Epithelial cell of alveolus of lung (primary cell): ENCODE results near the gene SGTA.

DNA sequence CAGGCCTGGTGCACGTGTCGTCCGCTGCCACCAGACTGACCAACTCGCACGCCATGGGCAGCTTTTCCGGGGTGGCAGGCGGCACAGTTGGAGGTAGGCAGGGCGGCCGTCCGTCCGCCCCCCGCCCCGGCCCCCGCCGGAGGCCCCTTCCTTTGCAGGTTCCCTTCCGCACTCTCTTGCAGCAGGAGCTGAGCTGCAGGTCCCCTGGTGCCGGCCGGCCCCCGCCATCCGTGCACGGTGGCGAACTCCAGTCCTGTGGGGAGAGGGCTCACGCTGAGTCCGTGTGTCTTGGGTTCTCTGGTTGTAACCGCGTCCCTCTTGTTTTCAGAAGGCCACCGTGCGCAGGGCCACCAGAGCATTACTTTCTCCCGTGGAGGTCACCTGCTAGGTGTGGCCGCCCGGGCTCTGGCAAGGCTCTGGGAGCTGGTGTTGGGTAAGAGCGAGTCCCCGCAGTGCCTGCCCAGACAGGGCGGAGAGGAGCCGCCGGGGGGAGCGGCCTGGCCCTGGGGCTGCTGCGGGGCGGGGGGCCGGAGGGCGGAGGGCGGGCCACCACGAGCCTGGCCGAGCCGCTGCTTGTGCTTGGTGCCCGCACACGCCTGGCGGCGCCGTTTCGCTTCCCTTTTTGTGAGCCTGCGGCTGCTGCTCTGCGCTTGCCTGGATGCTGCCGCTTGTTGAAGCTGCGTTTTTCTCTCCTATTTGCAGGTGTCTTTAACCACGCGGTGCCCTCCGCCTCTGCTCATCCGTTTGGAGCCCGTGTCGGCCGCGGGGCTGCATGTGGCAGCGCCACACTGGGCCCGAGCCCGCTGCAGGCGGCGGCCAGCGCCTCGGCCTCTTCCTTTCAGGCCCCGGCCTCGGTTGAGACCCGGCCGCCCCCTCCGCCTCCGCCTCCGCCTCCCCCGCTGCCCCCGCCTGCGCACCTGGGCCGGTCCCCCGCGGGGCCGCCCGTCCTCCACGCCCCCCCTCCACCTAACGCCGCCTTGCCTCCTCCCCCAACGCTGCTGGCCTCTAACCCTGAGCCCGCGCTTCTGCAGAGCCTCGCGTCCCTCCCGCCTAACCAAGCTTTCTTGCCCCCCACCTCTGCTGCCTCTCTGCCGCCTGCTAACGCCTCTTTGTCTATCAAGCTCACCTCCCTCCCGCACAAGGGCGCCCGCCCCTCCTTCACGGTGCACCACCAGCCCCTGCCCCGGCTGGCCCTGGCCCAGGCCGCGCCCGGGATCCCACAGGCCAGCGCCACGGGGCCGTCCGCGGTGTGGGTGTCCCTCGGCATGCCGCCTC lies 8.7 kb downstream of the PLEKHJ1 start:
- RAMPAGE, long total RNA, result no peak
- RRBS, result 78% methylated on average over 12 of the region's 111 CpGs

GRCh38 chr19:2260165-2260640 lies 4.0 kb upstream of the JSRP1 start:
- RAMPAGE, long total RNA, result no peak
- RRBS, result no CpG with 5 or more reads among the region's 11 CpGs

- RAMPAGE, long total RNA, result no peak
- RRBS, result no CpG with 5 or more reads among the region's 4 CpGs
These were observed 24.1 kb downstream of the TIMM13 start for GRCh38 chr19:2403324-2403679.

GRCh38 chr19:2424561-2425045 lies 2.8 kb downstream of the TIMM13 start:
- RAMPAGE, long total RNA, result no peak
- RRBS, result 5% methylated on average over 4 of the region's 30 CpGs

DNA sequence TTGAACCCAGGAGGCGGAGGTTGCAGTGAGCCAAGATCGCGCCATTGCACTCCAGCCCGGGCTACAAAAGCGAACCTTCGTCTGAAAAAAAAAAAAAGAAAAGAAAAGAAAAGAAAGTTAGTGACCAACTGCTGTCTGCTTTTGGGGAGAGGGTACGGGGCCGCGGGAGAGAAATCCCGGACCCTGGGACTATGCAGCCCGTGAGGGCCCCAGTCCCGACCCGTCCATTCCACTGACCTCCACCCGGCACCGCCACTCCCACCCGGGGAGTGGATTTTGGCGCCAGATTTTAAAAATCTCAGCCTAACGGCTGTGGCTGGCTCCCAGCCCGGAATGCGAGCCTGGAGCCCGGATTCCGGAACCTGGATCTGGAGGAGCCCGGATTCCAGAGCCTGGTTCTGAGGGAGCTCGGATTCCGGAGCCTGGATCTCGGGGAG lies 6.0 kb upstream of the LMNB2 start:
- RAMPAGE, long total RNA, result no peak
- RRBS, result 1% methylated on average over 12 of the region's 26 CpGs

DNA sequence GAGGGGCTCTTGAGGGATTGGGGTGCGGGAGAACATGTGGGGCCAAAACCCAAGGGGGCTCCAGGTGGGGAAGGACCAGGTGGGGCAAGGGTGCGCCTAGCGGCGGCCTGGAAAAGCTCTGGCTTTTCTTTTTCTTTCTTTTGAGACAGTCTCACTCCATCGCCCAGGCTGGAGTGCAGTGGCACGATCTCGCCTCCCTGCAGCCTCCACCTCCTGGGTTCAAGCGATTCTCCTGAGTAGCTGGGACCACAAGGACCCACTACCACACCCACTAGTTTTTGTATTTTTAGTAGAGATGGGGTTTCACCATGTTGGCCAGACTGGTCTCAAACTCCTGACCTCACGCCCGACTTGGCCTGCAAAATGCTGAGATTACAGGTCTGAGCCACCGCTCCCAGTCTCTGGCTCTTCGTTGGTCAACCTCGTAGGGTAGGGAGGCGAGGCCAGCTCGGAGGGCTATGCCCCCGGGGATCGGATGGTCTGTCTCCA lies 3.7 kb downstream of the GADD45B start:
- RAMPAGE, long total RNA, result no peak
- RRBS, result no CpG with 5 or more reads among the region's 17 CpGs

DNA sequence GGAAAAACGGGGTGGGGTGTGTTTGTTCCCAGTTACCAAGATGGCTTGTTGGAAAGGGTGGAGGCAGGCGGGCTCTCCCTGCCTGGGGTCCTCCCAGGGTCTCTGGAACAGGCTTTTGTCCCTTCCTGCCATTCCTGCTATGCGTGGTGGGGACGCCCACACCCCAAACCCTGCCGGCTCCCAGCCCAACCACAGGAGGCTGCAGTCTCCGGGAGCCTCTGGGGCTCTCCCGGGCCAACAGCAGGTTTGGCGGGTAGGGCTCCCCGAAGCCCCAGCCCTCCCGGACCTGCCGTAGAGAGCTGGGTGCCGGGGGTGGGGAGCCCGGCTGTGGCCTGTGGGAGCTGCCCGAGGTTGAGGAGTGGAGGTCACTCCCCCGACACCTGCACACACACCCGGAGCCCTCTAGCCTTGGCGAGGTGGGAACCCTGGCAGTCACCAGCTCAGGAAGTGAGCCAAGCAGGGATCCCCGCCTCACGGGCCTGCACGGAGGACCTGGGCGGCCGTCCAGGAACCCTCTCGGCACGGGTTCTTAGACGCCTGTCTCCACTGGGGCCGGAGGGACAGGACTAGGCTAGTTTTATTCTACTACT lies 36.9 kb downstream of the GADD45B start:
- RAMPAGE, long total RNA, result no peak
- RRBS, result 30% methylated on average over 8 of the region's 26 CpGs

DNA sequence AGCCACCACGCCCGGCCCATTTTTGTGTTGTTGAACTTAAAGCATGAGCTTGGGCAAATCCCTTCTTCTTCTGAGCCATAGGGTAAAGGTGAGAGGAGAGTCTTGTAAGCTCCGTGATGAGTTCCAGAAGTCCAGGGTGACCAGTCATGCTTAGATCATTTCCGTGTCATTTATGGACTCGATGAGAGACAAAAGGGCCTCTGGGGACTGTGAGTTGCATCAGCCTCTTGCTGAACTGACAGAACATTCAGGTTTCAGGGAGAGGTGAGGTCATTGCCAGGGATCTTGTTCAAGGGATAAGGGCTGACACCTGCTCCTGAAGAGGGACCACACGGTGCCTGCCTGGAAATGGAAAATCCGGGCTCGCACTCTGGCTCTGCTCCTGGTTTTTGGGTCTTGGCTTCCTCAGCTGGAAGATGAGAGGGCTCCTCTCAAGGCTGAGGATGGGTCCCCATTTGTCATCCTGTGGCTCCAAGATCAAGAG lies 53.6 kb downstream of the GADD45B start:
- RAMPAGE, long total RNA, result no peak
- RRBS, result no CpG with 5 or more reads among the region's 8 CpGs

DNA sequence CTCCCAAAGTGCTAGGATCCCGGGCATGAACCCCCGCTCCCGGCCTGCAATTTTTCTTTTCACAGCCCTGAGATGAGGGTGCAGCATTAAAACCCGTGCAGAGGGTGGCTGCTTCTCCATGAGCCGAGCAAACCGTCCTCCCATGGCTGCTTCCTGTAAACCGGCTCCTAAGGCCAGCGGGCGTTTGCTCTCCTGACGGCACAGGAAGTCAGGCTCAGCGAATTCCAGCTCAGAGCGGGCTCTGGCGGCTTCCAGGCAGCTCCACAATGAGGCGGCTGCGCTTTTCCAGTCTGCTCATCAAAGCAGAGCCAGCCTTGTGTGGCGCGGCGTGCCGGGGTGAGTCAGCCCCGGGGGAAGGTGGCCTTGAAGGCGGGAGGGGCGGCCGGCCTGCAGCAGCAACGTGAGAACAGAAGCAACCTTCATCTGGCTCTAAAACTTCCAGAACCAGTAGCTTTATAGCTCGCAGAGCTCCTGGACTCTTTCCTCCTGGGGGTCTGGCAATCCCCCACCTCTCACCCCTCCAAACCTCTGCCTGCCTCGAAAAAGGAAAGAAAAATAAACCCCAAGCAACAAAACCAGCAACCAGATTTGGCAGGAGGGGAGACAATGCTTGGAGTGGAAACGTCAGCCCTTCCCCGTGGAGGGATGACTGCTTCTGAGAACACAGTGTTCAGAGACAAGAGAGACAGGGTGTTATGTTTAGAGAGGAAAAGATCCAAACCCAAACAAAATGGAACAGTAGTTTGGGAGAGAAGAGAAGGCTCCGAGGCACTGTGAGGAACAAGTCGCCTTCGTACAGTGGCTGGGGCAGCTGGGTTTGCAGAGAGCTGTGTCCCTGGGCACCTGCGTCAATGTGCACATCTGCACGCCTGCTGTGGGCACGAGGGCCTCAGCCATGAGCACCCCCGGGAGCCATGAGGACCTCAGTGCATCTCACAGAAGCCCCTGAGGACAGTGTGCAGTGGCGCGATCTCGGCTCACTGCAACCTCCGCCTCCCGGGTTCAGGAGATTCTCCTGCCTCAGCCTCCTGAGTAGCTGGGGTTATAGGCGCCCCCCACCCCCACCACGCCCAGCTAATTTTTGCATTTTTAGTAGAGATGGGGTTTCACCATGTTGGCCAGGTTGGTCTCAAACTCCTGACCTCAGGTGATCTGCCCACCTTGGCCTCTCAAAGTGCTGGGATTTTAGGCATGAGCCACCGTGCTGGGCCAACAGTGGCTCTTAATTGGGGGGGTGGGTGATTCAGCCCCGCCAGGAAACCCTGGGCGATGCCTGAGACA lies 68.0 kb downstream of the GADD45B start:
- RAMPAGE, long total RNA, result no peak
- RRBS, result 7% methylated on average over 4 of the region's 45 CpGs

GRCh38 chr19:2575942-2576595 lies 100.1 kb downstream of the GADD45B start:
- RAMPAGE, long total RNA, result no peak
- RRBS, result 0% methylated on average over 2 of the region's 23 CpGs

DNA sequence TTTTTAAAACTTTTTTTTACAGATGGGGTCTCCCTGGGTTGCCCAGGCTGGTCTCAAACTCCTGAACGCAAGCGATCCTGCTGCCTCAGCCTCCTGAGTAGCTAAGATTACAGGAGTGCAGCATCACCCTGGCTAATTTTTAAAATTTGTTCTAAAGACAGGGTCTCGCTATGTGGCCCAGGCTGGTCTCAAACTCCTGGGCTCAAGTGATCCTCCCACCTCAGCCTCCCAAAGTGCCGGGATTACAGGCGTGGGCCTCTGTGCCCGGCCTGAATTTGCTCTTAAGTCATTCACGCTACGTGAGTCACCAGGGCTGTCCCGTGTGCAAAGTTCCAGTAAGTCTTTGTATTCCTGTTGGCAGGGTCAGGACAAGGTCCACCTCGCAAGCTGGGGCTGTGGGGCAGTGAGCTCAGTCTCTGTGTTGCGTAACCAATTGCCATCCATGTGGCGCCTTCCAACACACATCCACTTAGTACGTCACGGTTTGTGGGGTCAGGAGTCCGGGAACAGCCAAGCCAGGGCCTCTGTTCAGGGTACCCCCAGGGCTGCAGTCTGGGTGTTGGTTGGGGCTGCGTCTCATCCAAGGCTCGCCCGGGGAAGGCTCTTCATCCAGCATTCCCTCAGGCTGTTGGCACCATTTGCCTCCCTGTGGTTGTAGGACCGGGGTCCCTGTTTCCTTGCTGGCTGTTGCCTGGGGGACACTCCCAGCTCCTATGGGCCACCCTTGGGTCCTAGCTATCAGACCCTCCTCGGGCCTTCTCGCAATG lies 101.0 kb downstream of the GADD45B start:
- RAMPAGE, long total RNA, result no peak
- RRBS, result 94% methylated on average over 5 of the region's 21 CpGs

DNA sequence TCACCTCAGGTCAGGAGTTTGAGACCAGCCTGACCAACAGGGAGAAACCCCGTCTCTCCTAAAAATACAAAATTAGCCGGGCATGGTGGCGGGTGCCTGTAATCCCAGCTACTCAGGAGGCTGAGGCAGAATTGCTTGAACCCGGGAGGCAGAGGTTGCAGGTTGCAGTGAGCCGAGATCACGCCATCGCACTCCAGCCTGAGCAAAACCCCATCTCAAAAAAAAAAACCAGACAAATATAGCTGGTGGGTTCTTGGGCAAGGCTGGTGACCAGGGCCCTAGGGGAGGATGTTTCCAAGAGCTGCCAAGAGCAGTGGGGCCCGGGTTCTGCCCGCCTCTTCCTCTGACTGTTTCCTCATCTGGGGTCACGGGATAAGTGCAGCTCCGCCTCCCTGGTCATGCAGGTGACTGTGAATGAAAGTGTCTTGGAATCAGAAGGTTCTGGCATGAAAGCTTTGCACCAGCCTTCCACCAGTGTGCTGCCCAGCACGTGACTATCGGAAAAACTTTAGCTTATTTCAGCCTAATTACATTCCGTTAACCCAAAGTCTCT lies 85.9 kb downstream of the GNG7 start:
- RAMPAGE, long total RNA, result no peak
- RRBS, result no CpG with 5 or more reads among the region's 14 CpGs

DNA sequence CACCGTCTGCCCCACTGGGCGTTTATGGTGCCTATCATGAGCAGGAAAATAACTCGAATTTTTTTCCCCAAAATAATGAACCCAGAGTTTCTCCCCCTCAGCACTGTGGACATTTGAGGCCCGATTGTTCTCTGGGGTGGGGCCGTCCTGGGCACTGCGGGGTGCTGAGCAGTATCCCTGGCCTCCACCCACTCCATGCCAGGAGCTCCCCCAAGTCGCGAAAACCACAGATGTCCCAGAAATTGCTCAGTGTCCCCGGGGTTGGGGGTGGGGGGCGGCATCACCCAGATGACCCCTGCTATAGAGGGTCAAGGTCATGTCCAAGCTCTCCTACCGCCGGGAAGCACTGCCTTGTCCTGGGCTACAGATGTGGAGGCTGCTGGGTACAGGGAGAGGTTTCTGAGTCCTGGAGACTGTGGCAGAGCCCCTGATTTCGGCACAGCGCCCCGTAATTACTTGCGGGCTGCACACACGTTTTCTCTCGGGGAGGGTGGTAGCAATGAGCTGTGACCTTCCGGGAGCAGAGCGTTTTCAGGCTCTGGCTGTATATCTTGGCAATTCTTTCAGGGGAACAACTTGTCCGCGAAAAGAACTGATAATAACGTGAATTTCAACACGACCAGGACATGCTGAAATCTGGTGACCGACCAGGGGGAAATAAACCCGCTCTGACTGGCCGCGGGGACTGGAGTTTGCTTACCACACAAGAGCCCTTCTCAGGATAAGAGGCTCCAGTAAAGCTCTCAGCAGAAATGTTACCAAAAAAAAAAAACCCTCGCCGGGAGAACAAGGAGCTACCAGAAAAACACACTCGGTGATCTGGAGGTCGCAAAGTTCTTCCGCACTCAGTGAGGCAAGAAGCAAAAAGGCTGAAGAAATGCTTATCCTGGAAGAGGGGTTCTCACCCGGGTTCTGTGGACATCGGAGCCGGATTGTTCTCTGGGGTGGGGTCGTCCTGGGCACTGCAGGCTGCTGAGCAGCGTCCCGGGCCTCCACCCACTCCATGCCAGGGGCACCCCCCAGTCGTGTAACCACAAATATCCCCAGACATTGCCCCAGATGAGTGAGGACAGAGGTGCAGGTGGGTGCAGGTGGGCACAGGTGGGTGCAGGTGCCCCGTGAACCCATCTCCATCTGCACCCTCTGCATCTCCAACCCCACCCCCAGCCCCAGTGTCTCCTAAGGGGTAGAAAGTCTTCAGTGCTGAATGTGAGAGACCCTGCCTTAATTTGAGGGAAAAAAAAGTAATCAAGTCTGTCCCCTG lies 67.9 kb downstream of the GNG7 start:
- RAMPAGE, long total RNA, result no peak
- RRBS, result 37% methylated on average over 4 of the region's 41 CpGs

GRCh38 chr19:2650422-2651062 lies 52.0 kb downstream of the GNG7 start:
- RAMPAGE, long total RNA, result no peak
- RRBS, result no CpG with 5 or more reads among the region's 25 CpGs

GRCh38 chr19:2694149-2694963 lies 8.1 kb downstream of the GNG7 start:
- RAMPAGE, long total RNA, result no peak
- RRBS, result no CpG with 5 or more reads among the region's 12 CpGs

DNA sequence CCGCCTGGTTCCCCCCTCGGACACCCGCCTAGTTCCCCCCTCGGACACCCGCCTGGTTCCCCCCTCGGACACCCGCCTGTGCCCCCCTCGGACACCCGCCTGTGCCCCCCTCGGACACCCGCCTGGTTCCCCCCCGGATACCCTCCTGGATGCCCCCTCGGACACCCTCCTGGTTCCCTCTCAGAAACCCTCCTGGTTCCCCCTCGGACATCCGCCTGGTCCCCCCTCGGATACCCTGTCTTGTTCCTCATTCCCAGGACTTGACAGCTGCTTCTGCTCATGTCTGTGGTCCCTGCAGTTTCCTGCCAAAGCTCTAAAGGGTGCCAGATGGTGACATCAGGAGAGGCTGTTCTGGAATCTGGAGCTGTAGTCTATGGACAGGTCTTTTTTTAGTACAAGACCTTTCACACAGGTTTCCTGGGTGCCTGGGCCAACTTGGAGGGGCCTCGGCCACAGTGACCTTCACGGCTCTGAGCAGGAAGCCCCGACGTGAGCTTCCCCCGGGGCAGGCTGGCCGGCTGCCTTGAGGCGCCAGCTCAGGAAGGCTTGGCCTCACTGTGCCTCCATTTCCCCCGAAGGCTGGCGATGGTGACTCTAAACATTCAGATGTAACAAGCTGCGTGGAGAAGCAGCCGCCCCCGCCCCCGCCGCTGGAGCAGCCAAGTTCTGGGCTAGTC lies 13.0 kb downstream of the SGTA start:
- RAMPAGE, long total RNA, result no peak
- RRBS, result no CpG with 5 or more reads among the region's 30 CpGs

GRCh38 chr19:2775105-2775901 lies 7.8 kb downstream of the SGTA start:
- RAMPAGE, long total RNA, result no peak
- RRBS, result no CpG with 5 or more reads among the region's 29 CpGs

- RAMPAGE, long total RNA, result start-site peak on the minus strand at chr19:2783252-2783327, 850 and 838 reads in 2 replicates
- RRBS, result under 1% methylated on average over 13 of the region's 48 CpGs
These were observed at the start of gene SGTA for GRCh38 chr19:2783151-2783796. TSS of gene SGTA (minus strand) at chr19:2783273.

- RAMPAGE, long total RNA, result no peak
- RRBS, result no CpG with 5 or more reads among the region's 11 CpGs
These were observed 13.4 kb upstream of the ZNF57 start for GRCh38 chr19:2887208-2887779.

- RAMPAGE, long total RNA, result no peak
- RRBS, result no CpG with 5 or more reads among the region's 19 CpGs
These were observed 11.2 kb downstream of the ZNF77 start for GRCh38 chr19:2933573-2934067.